HTR-8/SVneo (cell line): ENCODE measurements around a stretch of chr12.

GRCh38 chr12:19526767-19527448 is 87.6 kb downstream of the AEBP2 start:
- RRBS = no CpG with 5 or more reads among the region's 5 CpGs

DNA sequence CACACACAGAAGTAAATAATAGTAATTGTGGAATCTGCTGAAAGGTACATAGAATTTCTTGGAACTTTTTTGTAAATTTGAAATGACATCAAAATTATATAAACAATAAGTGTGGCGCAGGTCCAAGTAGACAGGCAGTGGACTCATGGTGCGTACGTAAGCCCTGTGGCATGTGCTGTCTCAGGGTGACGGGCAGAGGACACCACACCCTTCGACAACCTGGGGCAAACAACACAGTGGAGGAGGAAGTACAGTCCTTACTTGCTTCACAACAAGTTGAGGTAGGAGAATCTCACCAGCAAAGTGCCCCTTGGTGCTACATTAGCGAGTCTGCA is 180.9 kb downstream of the AEBP2 start:
- RRBS = no CpG with 5 or more reads among the region's 6 CpGs

GRCh38 chr12:19849999-19851032 is 411.0 kb downstream of the AEBP2 start:
- RRBS = no CpG with 5 or more reads among the region's 13 CpGs

DNA sequence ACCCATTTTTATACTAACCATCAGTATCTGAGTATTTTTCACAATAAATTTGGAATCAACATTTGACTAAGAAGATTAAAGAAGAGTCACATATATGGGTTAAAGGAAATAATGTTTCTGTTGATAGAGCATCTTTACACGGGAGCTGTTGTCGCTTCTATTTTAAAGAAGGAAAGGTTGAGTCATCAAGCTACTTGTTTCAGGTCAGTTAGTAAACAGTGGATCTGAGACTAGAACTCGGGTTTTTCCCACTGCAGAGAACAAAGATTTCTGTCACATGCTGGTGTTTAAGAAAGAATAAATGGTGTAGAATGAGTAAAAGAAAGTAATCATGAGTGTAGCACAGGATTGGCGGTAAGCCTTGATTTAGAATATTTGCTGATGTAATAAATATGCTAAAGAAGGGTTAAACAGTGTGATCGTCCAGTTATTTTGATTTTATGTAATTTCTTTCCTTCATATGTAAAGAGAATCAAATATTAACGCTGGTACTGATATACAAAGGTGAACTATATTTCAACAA is 455.5 kb downstream of the AEBP2 start:
- RRBS = no CpG with 5 or more reads among the region's 6 CpGs

- RRBS = no CpG with 5 or more reads among the region's 6 CpGs
Measured at GRCh38 chr12:19946309-19947093, 421.8 kb upstream of the PDE3A start.

- RRBS = no CpG with 5 or more reads among the region's 4 CpGs
Measured at GRCh38 chr12:20273720-20274394, 94.5 kb upstream of the PDE3A start.

GRCh38 chr12:20396250-20396700 is 27.9 kb downstream of the PDE3A start:
- RRBS = no CpG with 5 or more reads among the region's 3 CpGs

DNA sequence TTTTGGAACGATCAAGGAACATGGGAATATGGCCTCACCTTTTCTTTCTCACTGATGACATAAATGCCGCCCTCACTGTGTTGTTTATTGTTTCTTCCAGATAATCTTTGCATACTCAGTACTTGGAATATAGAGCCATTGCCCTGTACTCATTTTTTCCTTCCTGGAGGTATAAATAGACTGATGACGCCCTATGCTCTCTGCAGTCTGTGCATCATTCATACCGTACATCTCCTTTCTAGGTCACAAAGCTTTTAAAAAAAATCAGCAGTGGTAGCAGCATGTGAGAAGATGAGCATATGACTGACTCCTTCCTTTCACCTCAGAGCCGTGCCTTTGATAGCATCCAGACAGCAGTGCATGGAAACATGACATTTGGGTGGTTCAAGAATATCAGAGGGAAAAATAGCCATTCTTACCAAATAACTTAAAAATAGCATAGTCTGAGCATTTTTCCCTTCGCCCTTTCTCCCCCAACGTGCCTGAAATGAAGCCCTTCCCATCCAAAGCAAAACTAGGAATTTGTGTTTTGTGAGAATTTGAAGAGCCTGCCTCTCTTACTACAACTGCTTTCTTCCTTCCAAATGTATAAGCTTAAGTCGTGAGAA is 77.4 kb downstream of the PDE3A start:
- RRBS = no CpG with 5 or more reads among the region's 8 CpGs

- RRBS = no CpG with 5 or more reads among the region's 6 CpGs
Measured at GRCh38 chr12:20465706-20466548, 97.6 kb downstream of the PDE3A start.

GRCh38 chr12:21456577-21457009 is 19.1 kb downstream of the PYROXD1 start:
- RRBS = no CpG with 5 or more reads among the region's 5 CpGs

DNA sequence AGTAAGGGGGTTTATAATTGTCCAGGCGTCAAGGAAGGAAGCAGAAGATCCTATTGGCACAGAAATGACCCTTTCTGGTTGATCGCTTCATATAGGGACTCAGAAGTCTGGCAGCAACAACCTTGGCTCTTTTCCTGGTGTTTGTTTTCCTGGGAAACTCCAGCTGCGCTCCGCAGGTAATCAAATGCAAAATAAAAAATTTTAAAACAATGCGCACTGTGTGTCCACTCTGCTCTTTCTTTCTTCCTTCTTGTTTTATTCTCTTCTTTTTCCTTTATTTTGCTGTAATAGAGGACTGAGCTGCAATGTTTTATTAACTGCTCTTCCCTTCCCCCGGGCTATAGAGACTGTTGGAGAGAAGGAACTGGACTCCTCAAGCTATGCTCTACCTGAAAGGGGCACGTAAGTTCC is 700 bp downstream of the SPX start:
- RRBS = no CpG with 5 or more reads among the region's 7 CpGs

DNA sequence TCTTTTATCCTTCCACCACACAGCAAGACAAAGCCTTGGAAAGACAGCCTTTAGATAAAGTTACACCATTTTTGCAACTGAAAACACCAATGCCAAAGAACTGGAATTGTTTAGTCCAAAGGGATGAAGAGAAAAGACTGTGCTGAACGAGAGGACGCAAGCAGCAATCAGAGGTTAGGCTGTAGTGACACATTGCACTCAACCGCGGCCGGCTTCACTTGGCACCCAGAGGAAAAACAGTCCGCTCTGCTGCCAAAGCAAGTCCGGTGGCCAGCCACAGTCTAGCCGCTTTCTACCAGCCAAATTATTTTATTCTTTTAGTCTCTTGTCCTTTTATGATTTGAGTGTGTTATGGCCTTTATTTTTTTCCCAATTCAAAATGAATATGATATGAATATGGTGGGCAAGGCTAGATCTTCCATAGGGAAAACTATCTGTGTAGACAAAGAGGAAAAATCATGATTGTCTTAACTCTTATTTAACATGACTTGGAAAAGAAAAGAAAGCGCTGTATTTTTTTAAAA is 49.2 kb upstream of the KCNJ8 start:
- RRBS = no CpG with 5 or more reads among the region's 9 CpGs

DNA sequence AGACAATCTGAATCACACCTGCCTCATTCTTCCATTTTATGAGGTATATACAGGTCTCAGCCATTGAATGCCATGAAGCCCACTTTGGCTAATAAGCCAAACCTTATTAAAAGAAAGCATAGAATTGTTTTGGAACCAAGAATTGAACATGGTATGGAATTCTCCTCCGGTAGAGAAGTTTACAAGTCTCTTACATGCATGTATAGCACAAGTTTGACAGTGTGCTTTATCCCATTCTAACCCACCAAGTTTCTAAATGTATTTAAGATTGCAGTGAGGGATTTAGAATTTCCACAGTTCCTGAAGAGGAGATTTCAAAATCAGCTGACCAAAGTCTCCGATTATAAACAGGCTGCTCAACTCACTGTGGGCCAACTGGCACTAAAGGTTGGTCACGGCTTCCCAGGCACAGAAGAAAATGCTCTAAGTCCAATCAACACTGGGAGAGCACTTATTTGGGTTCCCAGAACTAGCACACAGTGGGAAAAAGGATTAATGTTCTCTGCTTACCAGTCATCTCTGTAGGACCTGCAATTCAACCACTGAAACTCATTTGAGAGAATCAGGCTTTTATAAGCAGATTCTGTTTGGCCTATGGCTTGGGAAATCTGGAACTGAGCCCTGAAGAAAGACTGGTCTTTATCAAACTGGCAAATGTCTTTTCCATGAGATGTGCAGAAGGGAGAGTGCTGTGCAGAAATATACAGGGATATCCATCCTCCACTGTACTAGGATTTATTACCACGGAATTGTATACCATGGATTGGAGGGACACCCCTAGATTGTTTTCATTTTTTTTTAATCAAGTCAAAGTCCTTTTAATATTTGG is 49.5 kb downstream of the ABCC9 start:
- RRBS = no CpG with 5 or more reads among the region's 4 CpGs

GRCh38 chr12:21941585-21942705 is 719 bp upstream of the ABCC9 start:
- RRBS = 92% methylated on average over 16 of the region's 59 CpGs

DNA sequence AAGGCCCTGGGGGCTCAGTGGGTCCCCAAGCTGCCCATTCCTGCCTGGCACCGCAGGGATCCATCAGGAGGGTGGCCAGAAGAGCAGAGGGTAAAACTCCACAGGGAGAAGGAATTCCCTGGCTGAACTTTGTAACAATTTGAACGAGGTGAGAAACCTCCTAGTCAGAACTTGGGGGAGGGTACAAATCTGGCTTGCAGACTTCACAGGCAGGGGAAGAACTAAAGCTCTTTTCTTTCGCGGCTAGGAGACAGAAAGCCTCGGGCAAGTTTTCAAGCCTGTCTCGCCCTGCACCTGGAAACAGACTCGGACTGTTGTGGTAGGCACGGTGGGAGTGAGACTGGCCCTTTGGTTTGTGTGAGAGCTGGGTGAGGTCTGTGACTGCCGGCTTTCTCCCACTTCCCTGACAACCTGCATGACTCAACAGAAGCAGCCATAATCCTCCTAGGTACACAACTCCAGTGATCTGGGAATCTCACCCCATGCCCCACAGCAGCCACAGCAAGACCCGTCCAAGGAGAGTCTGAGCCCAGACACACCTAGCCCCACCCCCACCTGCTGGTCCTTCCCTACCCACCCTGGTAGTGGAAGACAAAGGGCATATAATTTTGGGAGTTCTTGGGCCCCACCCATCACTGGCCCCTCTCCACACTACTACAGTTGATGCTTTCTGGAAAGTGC is 102.6 kb upstream of the ST8SIA1 start:
- RRBS = no CpG with 5 or more reads among the region's 10 CpGs

DNA sequence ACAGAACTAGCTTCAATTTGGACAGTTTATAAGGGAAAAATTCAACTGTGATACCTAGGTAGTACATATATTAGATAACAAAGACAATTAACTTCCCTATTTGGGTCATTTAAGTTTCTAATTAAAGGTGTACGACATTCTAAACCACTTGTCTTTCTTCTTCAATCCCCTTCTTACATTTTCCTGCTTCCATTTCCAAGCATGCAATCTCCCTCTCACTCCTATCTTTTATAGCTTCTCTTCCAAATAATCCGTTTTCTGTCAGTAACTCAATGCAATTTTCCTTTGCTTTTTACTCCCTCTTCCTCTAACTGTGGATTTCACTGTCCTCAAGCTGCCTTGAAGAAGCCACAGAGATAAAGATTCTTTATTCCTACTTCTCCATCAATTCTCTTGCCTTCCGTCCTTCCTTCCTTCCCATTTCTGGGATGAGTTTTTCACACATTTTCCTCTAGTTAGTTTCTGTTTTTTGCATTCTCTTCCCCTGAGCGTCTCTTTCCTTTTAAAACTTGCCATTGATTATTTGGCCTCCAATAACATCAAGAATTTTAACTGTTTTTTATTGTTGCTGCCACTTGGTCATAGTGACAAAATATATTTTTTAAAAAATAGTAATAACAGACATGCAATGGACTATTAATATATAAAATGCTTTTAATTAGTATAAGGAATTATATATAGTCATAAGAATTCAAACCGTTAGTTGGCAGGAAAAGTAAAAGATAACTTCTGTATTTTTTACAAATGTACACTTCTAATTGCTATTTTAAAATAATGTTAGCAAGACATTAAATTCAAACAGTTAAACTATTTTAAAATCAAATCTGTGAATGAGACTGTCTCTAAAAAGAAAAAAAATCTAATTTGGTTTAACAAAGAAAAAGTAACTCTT is 79.9 kb downstream of the C2CD5 start:
- RRBS = no CpG with 5 or more reads among the region's 5 CpGs

- RRBS = no CpG with 5 or more reads among the region's 14 CpGs
Measured at GRCh38 chr12:22699385-22700163, 74.6 kb downstream of the ETNK1 start.

DNA sequence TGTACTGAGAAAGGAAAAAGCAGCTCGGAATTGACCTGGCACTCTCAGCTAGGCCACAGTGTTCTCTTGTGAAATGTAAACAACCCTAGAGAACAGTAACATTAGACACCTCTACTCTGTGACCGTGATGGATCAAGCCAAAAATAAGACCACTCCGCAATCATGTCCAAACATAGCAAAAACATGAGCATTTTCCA is 135.3 kb downstream of the ETNK1 start:
- RRBS = no CpG with 5 or more reads among the region's 3 CpGs

GRCh38 chr12:23906399-23906816 is 43.1 kb downstream of the SOX5 start:
- RRBS = no CpG with 5 or more reads among the region's 7 CpGs